ENCODE measurements around the gene CHD2.

DNA sequence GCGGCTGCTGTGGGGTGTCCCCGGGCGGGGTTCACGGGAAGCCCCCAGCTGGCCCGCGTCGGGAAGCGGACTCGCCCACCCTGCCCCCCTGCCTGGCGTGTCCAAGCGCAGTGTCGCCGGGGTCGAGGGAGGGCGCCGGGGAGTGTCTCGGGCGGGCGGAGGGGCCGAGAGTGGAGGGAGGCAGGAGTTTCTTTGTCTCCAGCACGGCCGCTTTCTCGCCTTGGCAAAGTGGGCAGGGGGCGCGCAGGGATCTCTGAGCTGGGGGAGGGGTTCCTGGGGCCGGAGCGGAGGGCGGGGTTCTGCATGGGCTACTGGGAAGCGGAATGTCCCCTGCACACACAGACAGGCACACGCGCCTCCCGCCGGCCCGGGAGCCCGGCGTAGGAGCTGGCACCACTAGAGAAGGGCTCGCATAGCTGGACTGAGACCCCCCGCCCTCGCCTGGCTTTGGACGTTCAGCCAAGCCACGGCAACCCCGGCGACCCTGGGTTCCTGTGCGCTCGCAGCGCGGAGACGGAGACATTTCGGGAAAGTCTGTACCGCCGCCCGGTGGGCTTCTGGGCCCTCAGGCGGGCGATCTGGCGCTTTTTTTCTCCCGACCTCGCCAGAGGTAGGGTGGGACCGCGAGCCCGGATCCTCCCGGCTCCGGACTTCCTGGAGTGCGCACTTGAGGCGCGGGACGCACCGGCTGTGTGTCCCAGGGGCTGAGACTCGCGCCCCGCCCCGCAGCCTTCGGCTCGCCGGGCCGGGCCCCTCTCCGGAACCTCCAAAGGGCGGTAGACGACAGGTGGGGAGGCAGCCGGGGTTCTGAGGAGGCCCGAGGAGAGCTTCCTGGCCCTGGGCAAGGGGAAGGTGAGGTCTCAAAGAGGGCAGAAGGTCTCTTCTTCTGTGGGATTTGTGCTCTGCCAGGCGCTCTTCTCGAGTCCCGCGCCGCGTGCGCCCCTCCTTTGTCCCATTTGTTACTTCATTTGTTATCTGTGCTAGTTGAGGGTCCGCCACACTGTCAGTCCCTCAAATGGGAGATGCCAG lies 986 bp downstream of the ST8SIA2 start:
- RRBS = 3% methylated on average over 55 of the region's 88 CpGs

DNA sequence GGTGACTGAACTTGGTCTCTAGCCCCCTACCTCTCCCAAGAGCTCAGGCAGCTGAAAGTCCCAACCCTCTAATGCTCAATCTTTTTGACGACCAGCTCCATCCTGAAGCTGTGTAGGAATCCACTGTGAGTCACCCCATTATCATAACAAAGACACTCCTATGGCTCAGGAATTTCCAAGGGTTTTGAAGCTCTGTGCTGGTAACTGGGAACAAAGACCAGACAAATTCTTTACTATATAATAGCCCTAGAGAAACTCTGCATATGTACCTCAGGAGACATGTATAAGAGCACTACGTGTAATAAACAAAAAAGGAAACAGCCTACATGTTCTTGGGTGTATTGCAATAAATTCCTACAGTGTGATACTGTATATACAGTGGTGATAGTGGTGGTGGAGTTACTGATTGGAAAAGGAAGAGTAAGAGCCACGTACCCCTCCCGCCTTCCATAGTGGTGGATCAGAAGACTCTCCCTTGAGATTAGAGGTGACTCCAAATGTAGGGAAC lies 116.6 kb downstream of the ST8SIA2 start:
- RRBS = no CpG with 5 or more reads among the region's 4 CpGs

DNA sequence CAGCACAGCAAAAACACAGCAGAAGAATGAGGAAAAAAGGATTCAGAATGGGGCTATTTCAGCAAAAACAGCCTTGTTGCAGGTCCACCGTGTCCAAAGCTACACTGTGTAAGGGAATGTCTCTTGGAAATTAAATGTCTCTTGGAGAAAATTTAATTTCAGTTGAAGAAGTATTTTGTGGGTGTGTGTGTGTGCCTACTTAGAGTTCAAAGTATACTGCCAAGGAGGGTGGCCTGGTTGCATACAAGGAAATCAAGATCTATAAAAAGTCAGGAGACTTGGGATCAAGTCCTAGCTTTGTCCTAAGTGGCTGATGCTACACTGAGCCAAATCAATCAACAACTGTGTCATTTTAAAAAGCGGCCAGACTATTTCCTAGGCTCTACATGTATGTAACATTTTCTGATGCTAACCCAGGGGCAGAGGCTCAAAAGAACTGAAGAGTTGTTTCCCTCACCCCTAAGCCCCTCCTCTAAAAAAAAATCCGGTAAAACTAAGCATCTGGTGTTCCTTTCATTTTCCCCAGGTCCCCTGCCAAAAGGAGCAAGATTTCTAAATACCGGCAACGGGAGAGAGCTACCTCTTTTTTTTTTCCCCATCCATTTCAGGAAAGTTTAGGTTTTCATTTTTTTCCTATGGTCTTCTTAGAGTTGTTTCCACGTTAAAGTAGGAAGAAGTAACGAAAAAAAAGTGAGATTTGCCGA lies 18.9 kb upstream of the CHD2 start:
- RRBS = 22% methylated on average over 1 of the region's 8 CpGs

DNA sequence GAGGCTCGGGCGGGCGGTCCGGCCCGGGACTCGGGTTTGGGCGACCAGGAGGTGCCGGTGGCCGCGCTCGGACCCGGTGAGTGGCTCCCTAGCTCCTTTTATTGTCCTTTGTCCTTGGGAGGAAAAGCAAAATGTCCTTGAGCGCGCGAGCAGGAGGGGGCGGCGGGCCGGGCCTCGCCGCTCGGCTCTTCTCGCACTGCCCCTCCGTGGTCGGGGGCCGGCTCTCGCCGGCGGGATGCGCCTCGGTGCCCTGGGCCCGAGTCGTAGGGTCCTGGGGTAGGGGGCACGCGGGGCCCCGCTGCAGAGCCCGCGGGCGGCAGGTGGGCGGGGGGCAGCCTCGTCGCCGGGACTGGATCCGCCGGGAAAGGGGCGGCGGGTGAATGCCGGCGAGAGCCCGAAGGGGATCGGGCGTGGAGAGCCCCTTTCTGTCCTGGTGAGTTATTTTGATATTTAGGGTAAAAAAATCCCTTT lies 17.0 kb upstream of the CHD2 start:
- RRBS = under 1% methylated on average over 31 of the region's 51 CpGs

GRCh38 chr15:92887730-92888736 lies 12.1 kb upstream of the CHD2 start:
- RRBS = no CpG with 5 or more reads among the region's 7 CpGs

GRCh38 chr15:92899824-92900944 lies at the start of gene CHD2:
TSS of gene CHD2 (plus strand) at chr15:92900324.
- RRBS = no CpG with 5 or more reads among the region's 19 CpGs

DNA sequence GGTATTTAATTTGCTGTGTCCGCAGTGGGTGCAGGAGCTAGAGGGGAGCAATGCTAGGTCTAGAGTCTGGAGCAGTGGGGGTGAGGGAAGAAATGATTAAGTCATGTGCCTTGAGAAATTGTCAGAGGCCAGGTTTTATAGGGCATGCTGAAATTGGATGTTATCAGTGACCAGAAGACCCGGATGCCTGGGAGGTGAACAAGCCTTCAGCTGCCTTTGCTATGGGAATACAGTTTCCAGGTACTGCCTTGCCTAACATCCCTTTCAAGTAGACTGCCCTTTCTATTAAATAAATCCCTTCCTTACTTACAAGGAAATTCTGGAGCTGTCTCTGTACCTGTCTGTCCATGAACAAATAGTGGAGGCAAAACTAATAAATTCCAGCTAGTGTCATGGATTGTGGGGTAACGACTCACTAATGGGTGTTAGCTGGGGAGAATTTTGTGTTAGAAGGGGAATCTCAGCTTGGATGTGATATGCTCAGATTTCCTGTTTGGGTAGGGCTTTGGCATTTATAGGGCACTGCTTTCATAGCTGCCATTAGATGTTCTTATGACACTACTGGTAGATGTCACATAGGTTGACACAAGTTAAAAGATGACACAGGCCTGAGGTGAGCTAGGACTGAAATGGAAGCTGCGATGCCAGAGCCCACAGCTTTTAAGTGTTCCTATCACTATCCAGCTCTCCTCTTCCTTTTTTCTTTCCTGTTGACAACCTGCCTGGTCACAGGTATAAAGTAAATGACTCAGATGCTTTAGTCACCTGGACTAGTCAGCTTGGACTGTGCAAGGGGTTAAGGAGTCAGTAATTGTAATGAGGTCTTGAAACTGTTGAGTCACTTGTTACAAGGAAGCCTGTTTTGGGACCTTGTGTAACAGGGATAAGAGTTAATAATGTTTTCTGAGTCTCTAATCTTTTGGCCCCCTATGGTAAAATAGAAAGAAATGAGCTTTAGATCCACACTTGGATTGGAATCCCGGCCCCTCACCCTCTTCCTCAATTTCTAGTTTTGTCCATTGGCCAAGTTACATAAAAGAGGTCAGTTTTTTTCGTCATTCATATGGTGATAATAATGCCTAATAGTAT lies 21.4 kb downstream of the CHD2 start:
- RRBS = no CpG with 5 or more reads among the region's 6 CpGs

- RRBS = no CpG with 5 or more reads among the region's 9 CpGs
Observed at GRCh38 chr15:92978547-92979461, 78.7 kb downstream of the CHD2 start.

DNA sequence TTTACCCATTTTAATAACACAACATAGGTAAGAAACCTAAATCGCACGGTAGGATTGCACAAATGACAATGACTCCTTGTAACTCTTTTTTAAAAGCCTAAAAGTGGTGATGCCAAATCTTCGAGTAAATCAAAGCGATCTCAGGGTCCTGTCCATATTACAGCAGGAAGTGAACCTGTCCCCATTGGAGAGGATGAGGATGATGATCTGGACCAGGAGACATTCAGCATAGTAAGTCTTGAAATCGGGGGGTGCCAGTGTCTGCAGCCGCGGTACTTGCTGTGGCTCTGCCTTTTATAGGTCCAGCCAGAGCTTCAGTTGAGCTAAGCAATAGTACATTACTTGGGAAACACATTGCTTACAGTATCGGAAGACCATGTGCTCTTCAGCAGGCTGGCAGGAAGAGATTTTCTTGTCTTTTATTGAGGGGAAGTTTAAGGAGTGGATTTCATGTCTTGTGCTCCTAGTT lies 84.5 kb downstream of the RGMA start:
- RRBS = no CpG with 5 or more reads among the region's 8 CpGs

- RRBS = 0% methylated on average over 1 of the region's 22 CpGs
Observed at GRCh38 chr15:93030354-93031118, 58.5 kb downstream of the RGMA start.

GRCh38 chr15:93061535-93062269 lies 27.3 kb downstream of the RGMA start:
- RRBS = no CpG with 5 or more reads among the region's 12 CpGs

- RRBS = no CpG with 5 or more reads among the region's 2 CpGs
Observed at GRCh38 chr15:93861974-93862294, 369.4 kb upstream of the MCTP2 start.

- RRBS = no CpG with 5 or more reads among the region's 5 CpGs
Observed at GRCh38 chr15:94297669-94297958, 66.3 kb downstream of the MCTP2 start.

- RRBS = no CpG with 5 or more reads among the region's 9 CpGs
Observed at GRCh38 chr15:94306664-94307237, 75.4 kb downstream of the MCTP2 start.

DNA sequence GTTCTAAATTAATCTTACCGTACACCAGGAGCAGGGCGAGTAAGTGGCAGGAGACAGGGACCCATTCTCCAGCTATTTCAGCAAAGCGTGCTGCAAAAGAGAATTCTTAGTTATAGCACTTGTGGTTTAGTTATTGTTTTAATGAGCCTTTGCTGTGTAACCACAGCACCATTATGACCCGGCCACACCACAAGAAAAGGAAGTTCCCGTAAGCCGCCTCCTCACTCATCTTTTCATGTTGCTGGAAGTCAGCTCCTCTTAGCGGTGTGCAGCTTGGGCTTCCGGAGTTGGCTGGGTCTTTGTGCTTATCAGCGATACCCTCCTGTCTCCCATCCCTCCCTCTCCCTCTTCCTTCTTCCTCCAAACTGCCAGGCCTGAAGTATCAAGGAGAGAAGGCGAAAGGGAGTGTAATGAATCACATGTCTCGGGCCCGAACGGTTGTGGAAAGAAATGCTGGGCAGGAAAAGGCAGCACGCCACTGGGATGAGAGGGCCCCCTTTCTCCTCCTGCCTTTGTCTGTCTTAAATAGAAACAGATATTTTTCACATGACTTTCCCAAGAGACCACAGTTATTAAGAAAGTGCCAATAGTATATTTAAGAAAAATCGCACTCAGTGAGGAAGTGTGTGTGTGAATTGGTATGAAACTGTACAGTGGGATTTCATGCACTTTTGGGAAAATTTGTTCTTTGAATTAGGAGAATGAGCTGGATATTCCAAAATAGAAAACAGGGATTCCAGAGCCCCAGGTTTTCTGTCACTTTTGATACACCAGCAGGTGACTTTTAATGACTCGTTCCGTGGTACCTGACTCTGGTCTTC lies 353.6 kb downstream of the MCTP2 start:
- RRBS = 17% methylated on average over 4 of the region's 17 CpGs

DNA sequence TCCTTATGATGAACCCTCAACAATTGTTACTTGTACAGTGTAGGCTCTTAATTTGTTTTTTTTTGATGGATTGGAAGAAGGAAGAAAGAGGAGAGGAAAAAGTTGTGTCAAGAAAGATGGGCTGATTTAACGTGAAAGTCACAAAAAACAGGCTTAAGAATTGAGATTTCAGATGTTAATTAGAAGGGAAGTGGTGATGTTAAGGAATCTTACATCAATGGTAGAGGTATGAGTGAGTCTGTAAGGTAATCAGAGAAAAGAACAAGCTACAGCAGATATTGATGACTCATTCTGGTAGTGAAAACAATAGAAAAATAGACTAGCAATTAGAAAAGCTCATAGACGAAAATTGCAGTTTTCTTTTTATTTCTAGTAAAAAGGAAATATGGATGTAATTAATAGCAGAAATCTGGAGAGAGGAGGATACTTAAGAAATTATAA lies 559.6 kb downstream of the MCTP2 start:
- RRBS = no CpG with 5 or more reads among the region's 2 CpGs

GRCh38 chr15:95018757-95019620 lies 787.6 kb downstream of the MCTP2 start:
- RRBS = no CpG with 5 or more reads among the region's 10 CpGs

DNA sequence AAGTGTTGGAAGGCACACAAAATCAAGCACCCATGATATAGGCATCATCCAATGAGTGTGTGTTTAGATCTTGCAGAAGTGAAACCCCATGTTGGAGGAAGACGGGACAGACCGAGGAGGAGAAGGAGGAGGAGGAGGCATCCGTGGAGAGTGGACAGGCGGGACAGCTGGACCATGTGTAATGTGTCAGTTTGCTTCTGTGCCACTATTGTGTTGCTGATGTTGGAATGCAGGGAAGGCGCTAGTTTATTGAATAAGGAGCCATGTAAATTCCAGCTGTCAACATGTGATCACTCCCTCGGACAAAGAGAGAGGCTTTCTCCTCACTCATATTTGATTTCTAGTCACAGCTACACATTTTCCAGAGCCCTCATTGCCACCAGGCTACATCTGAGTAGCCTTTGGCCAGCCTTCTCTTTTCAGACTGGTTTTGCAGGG lies 1037.7 kb upstream of the NR2F2 start:
- RRBS = no CpG with 5 or more reads among the region's 6 CpGs

- RRBS = no CpG with 5 or more reads among the region's 3 CpGs
Observed at GRCh38 chr15:95439957-95440516, 890.5 kb upstream of the NR2F2 start.

- RRBS = no CpG with 5 or more reads among the region's 4 CpGs
Observed at GRCh38 chr15:95733803-95734372, 596.6 kb upstream of the NR2F2 start.